PC-3 (cell line): ENCODE measurements around the gene OPRD1.

DNA sequence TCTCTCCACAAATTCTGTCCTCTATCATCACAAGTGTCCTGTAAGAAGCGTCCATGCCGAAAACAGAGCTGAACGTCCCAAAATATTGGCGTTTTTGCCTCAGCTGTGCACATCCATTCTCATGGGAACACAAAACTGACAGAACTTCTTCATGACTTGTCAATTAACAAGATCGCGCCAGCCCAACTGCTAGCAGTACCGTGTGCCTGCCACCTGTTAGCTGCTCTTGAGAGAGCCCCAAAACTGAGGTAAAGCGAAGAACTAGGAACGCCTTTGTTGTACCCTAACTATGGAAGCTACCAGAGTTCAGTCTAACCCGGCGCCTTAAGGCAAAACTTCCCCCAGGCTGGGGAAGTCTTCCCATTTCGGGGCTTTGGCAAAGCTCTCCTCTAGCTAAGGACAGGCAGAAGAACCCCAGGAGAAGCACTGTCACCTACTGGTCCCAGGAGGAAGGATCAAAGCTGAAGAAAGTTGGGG, 784 bp downstream of the EYA3 start:
- RAMPAGE, long total RNA = no peak

GRCh38 chr1:28112579-28113378, 24.4 kb upstream of the EYA3 start:
- RAMPAGE, long total RNA = no peak

- RAMPAGE, long total RNA = no peak
Measured at GRCh38 chr1:28134685-28135101, 41.8 kb downstream of the PTAFR start.

GRCh38 chr1:28135292-28136148, 41.0 kb downstream of the PTAFR start:
- RAMPAGE, long total RNA = no peak

- RAMPAGE, long total RNA = no peak
Measured at GRCh38 chr1:28172292-28173120, 4.0 kb downstream of the PTAFR start.

DNA sequence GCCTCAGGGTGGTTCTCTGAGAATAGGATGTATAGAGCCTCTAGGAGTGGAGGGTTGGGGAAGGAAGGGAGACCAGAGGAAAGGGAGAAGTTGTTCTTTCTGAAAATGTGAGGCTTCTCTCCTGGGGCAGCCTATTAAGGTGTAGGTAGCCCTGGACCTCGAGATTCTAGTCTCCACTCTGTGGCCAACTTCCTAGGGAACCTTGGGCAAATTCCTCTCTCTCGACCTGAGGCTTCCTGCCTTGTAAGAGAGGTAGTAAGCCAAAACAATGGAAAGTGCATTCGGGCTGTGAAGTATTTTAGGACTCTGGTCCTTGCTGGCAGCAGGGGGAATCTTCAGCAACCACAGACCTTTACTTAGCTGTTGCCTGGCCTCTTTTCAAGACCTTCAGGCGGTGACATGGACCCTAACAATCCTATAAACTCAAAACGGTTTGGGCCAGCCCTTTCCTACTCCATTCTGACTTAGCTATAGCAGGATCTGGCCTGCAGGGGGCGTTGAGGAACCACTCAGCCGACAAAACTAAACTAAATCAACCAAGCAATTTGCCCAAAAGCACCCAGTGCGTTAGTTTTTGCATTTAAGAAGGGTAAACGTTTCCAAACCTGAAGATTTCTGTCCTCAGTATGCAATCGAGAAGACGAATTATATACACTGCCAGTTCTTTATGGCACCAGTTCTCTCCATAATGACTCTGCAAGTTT, 11.0 kb upstream of the SESN2 start:
- RAMPAGE, long total RNA = no peak

GRCh38 chr1:28273231-28273686, 13.9 kb downstream of the SESN2 start:
- RAMPAGE, long total RNA = no peak

DNA sequence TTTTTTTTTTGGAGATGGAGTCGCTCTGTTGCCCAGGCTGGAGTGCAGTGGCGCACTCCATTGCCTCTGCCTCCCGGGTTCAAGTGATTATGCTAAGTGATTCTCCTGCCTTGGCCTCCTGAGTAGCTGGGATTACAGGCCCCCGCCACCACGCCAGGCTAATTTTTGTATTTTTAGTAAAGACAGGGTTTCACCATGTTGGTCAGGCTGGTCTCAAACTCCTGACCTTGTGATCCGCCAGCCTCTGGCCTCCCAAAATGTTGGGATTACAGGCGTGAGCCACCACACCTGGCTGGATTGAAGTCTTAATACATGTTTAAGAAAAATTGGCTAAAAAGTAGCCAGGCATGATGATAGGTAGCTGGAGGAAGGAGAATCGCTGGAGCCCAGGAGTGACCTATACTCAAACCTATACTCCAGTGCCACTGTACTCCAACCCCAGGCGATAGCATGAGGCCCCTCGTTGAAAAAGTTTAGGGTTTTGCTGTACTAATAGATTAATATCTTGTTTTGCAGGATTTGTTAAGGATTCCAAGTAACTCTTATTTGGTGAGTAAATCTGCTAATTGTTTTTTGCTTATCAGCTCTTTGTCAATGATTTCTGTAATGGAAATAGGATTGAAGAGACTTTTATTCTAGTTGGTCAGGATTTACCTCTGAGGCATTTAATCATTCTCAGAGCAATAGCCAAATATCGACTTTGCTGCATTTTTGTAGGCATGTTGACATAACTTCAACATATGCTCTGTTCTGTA, 1.9 kb downstream of the RCC1 start:
- RAMPAGE, long total RNA = no peak

DNA sequence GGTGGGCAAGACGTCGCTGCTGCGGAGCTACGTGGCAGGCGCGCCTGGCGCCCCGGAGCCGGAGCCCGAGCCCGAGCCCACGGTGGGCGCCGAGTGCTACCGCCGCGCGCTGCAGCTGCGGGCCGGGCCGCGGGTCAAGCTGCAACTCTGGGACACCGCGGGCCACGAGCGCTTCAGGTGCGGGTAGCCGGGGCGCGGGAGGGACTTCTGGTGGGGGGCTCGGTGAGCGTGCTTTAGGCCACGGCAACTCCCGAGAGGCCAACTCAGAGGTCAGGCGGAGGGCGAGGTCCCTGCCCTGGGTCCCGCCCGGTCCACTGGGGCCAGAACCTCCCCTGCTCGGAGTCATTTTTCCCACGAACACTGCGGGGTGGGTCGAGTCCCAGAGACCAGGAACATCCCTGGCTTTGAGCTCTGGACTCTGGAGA, 515 bp downstream of the RAB42 start:
- RAMPAGE, long total RNA = no peak

DNA sequence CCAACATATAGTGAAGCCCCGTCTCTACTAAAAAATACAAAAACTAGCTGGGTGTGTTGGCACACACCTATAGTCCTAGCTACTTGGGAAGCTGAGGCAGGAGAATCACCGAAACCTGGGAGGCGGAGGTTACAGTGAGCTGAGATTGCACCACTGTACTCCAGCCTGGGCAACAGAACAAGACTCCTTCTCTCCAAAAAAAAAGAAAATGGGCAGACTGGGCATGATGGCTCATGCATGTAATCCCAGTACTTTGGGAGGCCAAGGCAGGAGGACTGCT, 11.6 kb downstream of the TAF12 start:
- RAMPAGE, long total RNA = no peak

GRCh38 chr1:28642643-28642965, 263 bp downstream of the TAF12 start:
- RAMPAGE, long total RNA = no peak

- RAMPAGE, long total RNA = no peak
Measured at GRCh38 chr1:28648464-28649635, 6.0 kb upstream of the TAF12 start.

DNA sequence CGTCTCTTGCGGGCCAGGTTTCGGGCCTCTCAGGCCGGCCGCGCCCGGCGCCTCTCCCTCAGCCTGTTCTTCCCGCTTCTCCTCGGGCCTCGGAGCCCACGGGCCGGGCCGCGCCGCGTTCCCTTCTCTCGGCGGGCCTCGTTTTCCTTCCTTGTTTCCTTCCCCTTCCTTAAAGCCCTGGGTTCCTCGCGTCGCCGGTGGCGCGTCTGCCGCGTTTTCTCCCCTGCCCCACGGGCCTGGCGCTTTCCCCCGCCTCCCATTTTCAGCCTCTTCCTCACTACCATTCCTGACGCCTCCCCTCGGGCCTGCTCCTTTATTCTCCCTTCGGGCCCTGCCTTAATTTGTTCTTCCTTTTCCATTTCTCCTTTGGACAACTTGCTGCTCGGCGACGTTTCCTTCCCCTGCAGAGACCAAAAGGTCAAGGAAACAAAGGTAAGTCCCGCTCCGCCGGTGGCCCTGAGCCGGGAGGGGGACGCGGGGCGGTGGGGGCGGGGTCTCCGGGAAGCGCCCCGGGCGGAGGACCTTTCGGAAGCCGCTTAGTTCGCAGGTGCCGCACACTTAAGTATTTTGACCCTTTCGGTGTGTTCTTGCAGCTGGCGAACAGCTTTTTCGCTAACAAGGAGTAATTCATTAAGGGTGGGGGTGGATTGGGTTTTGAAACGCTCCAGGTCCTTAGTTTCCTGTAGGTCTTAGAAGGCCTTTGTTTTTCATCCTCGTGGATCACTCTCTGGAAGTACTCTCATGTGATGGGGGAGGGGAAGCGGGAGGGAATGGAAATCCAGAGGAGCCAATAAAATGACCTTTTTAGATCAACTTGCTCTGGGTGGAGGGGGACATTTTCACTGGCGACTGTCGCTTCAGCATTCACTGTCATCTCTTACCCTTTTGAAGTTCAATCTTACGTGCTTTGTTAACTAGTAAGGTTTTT, 775 bp downstream of the YTHDF2 start:
- RAMPAGE, long total RNA = no peak

DNA sequence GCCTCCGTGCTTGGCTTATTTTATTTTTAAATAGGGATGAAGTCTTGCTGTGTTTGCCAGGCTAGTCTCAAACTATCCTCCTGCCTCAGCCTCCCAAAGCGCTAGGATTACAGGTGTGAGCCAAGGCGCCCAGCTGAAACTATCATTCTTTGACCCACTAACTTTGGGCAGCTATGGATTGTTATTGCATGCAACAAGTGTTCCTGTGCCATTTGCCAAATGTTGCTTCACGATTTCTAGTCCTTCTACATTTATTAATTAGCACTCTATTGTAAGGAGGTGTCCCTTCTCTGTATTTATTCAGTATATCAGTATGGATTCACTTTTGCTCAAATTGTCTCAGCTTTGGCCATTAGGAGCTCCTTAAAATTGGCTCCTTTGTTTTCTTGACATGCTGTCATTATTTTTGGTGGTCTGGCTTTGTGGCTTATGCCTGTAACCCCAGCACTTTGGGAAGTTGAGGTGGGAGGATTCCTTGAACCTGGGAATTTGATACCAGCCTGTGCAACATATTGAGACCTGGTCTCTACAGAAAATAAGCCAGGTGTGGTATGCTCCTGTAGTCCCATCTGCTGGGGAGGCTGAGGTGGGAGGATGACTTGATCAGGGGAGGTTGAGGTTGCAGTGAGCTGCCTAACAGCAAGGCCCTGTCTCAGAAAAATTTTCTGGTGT, 36.5 kb downstream of the YTHDF2 start:
- RAMPAGE, long total RNA = no peak

- RAMPAGE, long total RNA = no peak
Measured at GRCh38 chr1:28811975-28812977, at the start of gene OPRD1. Gene OPRD1 (plus strand): TSS chr1:28812170.

DNA sequence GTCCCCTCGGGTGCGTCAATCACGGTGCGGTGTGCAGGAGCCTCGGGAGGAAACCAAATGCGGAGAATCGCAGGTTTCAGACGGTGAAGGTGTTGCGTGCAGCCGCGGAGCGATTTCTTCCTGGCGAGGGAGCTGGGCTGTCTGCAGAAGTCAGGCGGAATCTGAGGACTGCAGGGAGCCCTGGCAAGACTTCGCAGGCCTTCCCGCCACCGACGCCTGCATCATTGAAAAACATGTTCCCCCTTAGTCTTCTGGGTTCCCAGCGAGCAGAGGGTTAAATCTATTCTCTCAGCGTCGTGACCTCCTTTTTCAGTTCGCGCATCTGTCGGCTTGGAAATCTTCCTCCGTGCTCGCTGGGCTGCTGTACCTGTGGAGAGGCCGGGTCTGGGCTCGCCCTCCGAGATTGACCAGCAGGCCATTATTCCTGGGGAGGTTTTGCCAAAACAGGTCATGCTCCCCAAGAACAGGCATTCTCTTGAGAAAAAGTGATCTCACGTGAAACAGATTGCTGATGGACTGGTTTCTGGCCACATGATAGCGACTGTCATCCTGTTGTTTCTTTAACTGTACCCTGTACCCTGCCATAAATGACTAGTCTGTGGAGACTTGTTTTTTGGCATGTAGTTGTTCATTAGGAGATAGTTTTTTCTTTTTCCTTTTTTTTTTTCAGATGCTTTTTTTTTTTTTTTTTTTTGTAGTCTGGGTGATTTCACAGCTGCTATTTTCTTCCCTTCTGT, 857 bp downstream of the EPB41 start:
- RAMPAGE, long total RNA = no peak

GRCh38 chr1:29158995-29159670, 22.6 kb downstream of the SRSF4 start:
- RAMPAGE, long total RNA = no peak

GRCh38 chr1:29160231-29160578, 21.5 kb downstream of the SRSF4 start:
- RAMPAGE, long total RNA = no peak

- RAMPAGE, long total RNA = no peak
Measured at GRCh38 chr1:30725414-30726388, 2.3 kb upstream of the MATN1 start.

DNA sequence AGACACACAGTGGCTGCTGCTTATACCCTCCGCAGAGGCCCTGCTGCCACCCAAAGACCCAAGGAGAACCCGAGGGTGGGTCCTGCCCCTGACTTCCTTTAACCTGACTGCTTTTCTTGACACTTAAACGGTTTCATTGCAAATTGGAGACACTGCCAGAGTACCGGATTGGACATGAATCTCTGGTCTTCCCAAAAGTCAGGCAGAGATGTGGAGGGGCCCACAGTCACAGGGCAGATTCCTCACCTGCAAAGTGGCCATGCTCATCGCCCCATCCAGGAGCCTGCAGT, 5.6 kb upstream of the MATN1 start:
- RAMPAGE, long total RNA = no peak